Keratinocyte (primary cell): ENCODE measurements around the genes PGAP3 and ERBB2.

DNA sequence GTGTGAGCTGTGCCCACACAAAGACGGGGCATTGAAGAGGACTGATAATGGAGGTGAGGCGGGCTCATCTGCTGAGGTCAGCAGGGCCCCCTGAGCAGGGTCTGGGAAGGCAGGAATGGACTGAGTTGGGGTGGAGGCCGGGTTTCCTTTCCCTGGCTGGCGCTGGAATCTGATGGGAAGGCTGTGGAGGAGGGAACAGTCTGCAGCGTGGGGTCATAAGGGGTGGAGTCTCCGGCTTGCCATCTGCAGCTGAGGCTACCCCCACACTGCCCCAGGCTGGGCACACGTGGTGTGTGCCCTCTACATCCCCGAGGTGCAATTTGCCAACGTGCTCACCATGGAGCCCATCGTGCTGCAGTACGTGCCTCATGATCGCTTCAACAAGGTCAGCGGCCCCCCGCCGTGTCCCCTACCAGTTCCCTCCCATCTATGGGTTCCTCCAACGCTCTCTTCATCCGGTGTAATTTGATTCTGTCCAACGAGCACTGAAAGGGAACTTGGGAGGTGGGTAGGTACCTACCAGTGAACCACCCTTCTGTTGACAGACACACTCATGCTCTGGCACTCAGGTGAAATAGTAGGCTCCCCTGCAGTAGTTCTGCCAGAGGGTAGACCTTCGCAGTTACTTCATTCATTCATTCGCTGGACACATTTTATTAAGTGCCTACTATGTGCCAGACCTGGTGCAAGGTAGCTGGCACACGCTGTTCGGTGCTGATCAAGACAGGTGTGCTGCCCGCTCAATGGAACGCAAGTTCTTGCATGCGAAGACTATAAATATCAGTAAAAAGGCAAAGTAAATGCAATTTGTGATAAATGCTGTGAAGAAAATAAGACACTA lies 2.6 kb downstream of the MLLT6 start:
CAGE:
- cytosol, long polyA minus RNA: no peak
- cytosol, long polyA plus RNA: no peak
- long polyA plus RNA: no peak
- nucleus, long polyA minus RNA: no peak
- nucleus, long polyA plus RNA: no peak

DNA sequence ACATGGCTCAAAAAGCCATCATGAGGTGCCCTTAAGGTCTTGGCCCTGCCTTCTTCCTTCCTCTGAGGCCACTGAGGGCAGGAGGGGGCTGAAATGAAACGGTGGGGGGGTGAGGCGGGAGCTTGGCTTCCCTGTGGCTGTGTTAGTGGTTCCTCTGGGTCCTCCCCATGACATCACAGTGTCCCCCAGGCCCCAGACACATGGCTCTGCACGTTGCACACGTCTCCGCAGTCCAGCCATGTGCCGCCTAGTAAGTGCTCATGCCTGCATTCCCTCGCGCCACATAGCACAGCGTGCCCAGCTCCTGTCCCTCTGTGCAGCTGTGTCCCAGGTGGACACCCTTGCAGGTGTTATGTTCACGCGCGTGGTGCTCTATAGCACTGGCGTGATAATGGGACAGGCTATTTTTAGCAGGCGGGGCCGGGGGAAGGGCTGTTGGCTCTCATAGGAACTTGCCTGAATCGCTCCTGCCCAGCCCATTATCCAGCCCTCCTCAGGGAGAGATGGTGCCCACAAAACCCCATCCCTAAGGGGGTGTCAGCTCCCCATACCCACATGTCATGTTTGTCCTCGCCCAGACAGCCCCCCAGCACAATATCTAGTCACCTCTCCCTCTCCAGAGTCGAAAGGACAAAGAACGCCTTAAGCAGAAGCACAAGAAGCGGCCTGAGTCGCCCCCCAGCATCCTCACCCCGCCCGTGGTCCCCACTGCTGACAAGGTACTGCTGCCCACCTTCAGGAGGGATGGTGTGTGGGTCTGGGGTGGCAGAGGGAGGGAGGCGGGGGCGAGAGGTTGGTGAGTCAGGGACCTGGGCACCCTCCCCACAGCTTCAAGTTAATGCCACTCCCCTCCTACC lies 7.2 kb downstream of the MLLT6 start:
CAGE:
- cytosol, long polyA minus RNA: no peak
- cytosol, long polyA plus RNA: no peak
- long polyA plus RNA: no peak
- nucleus, long polyA minus RNA: no peak
- nucleus, long polyA plus RNA: no peak

GRCh38 chr17:38716260-38716936 lies 11.3 kb downstream of the MLLT6 start:
CAGE:
- cytosol, long polyA minus RNA: no peak
- cytosol, long polyA plus RNA: no peak
- long polyA plus RNA: no peak
- nucleus, long polyA minus RNA: no peak
- nucleus, long polyA plus RNA: no peak

DNA sequence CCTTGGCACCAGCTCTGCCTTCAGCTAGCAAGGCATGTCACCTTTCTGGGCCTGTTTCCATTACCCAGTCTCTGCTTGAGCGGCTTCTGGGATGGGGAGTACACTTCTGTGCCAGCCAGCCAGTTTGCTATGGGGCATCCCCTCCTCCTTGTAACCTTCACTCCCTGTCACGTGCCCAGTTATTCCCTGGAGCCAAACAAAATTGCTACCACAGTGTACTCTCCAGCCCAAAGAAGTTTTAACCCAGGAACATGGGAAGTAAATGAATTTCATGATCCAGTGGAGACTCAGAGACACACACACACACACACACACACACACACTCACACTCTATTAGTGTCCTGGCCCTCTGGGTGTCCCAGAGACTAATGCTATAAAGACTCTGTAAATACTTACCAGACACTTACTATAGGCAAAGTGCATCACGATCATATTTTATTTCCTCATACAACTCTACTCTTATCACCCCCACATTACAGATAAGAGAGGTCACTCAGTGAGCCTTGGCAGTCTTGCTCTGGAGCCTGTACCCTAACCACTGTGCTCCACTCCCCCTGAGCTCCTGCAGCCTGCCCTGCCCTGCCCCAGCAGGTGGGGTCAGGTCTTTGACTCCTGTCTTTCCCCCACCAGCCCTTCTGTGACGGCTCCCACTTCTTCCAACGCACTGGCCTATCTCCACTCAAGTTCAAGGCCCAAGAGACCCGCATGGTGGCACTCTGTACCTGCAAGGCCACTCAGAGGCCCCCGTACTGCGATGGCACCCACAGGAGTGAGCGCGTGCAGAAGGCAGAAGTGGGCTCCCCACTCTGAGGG lies 2.7 kb downstream of the CISD3 start:
CAGE:
- cytosol, long polyA minus RNA: no peak
- cytosol, long polyA plus RNA: no peak
- long polyA plus RNA: no peak
- nucleus, long polyA minus RNA: no peak
- nucleus, long polyA plus RNA: no peak

DNA sequence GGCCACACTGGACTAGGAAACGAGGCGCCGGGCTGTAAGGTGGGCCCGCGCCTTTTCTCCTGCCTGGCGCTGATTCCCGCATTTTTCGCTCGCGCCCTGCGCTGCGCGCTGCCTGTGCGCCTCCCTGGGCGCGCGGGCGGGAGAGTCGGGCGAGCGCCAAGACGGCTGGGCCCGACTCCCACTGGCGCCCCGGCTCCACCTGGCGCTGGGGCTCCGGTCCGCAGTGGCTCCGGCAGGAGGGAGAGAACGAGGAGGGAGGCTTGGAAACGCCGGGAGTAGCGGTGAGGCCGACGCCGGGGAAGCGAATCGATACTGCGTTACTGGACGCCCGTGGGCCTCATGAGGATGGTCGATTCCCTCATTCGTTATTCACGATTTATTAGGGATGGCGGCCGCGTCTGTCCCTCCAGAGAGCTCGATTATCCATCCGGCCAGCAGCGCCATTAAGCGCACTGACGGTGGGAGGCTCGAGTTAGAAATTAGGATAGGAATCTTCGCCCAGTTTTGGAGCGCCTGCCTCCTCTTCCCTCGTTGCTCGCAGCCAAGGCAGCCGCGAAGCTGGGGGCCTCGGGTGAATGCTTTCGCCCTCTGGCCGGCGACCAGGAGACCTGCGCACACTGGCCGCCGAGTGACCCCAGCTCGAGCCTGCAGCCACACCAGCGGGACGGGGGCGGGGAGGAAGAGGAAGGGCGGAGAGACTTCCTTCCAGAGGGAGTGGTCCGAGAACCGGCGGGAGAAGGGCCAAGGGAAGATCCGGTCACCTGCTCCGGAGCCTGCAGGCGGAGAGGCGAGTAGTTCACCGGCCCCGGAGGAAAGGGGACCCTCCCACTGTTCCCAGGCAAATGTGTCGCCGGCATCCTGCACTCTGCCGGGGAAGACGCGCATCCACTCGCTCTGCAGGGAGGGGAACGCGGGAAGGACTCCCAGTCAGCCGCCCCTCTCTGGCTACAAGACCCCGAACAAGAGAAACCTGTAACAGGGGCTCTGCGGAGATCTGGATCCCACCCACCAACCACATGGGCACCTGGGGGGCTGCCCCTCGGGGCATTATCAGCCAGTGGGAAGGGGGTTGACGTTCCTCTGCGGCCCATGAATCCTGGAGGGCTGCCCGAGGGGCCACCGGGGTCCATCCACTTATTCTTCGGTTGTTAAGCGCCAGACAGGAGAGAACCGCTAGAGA lies 1.4 kb upstream of the PCGF2 start:
CAGE:
- cytosol, long polyA minus RNA: no peak
- cytosol, long polyA plus RNA: no peak
- long polyA plus RNA: no peak
- nucleus, long polyA minus RNA: no peak
- nucleus, long polyA plus RNA: start-site peak on the minus strand centred at position 640 of the sequence, 120 bp wide, 36 and 24 reads in 2 replicates

GRCh38 chr17:38867789-38868814 lies 1.8 kb upstream of the LASP1 start:
CAGE:
- cytosol, long polyA minus RNA: no peak
- cytosol, long polyA plus RNA: no peak
- long polyA plus RNA: no peak
- nucleus, long polyA minus RNA: no peak
- nucleus, long polyA plus RNA: no peak

GRCh38 chr17:38883071-38883319 lies 13.1 kb downstream of the LASP1 start:
CAGE:
- cytosol, long polyA minus RNA: no peak
- cytosol, long polyA plus RNA: no peak
- long polyA plus RNA: no peak
- nucleus, long polyA minus RNA: no peak
- nucleus, long polyA plus RNA: no peak

CAGE:
- cytosol, long polyA minus RNA: no peak
- cytosol, long polyA plus RNA: no peak
- long polyA plus RNA: no peak
- nucleus, long polyA minus RNA: no peak
- nucleus, long polyA plus RNA: no peak
Measured at GRCh38 chr17:38893194-38894078, 23.6 kb downstream of the LASP1 start.

GRCh38 chr17:38895684-38895957 lies 25.8 kb downstream of the LASP1 start:
CAGE:
- cytosol, long polyA minus RNA: no peak
- cytosol, long polyA plus RNA: no peak
- long polyA plus RNA: no peak
- nucleus, long polyA minus RNA: no peak
- nucleus, long polyA plus RNA: no peak

CAGE:
- cytosol, long polyA minus RNA: no peak
- cytosol, long polyA plus RNA: no peak
- long polyA plus RNA: no peak
- nucleus, long polyA minus RNA: no peak
- nucleus, long polyA plus RNA: no peak
Measured at GRCh38 chr17:39002142-39002761, 35.0 kb upstream of the FBXO47 start.

DNA sequence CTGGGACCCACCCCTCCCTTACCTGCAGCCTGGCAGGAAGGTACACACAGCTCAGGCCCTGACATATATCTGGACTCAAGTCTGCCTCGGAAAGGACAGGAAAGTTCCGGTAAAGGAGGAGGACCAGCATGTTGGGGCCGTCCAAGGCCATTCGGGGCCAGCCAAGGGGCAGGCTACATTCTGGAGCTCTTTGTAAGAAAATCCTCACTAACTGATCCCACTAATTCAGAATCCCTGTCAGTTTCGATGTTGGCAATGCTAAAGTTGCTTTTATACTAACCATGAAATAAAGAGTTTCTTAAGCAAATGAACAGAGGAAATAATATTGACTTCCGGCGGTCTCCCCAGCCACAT lies 54.9 kb downstream of the PLXDC1 start:
CAGE:
- cytosol, long polyA minus RNA: no peak
- cytosol, long polyA plus RNA: no peak
- long polyA plus RNA: no peak
- nucleus, long polyA minus RNA: no peak
- nucleus, long polyA plus RNA: no peak

DNA sequence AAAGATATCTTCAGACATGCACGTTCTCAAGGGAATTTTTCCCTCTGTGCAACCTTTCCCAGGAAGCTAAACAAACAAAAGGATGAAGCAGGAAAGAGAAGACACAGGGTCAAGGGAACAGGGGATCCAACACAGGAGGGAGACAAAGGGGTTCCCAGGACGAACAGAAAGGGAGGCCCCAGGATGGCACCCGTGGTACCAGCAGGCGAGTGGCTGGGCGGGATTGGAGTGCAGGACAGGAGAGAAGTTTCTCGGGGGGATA lies 13.9 kb downstream of the PLXDC1 start:
CAGE:
- cytosol, long polyA minus RNA: no peak
- cytosol, long polyA plus RNA: no peak
- long polyA plus RNA: no peak
- nucleus, long polyA minus RNA: no peak
- nucleus, long polyA plus RNA: no peak

GRCh38 chr17:39256615-39257086 lies 30.9 kb upstream of the STAC2 start:
CAGE:
- cytosol, long polyA minus RNA: no peak
- cytosol, long polyA plus RNA: no peak
- long polyA plus RNA: no peak
- nucleus, long polyA minus RNA: no peak
- nucleus, long polyA plus RNA: no peak

CAGE:
- cytosol, long polyA minus RNA: no peak
- cytosol, long polyA plus RNA: no peak
- long polyA plus RNA: no peak
- nucleus, long polyA minus RNA: start-site peak on the plus strand at chr17:39462002-39462110, 83 reads
- nucleus, long polyA plus RNA: no peak
Measured at GRCh38 chr17:39461615-39462257, 450 bp downstream of the CDK12 start.

DNA sequence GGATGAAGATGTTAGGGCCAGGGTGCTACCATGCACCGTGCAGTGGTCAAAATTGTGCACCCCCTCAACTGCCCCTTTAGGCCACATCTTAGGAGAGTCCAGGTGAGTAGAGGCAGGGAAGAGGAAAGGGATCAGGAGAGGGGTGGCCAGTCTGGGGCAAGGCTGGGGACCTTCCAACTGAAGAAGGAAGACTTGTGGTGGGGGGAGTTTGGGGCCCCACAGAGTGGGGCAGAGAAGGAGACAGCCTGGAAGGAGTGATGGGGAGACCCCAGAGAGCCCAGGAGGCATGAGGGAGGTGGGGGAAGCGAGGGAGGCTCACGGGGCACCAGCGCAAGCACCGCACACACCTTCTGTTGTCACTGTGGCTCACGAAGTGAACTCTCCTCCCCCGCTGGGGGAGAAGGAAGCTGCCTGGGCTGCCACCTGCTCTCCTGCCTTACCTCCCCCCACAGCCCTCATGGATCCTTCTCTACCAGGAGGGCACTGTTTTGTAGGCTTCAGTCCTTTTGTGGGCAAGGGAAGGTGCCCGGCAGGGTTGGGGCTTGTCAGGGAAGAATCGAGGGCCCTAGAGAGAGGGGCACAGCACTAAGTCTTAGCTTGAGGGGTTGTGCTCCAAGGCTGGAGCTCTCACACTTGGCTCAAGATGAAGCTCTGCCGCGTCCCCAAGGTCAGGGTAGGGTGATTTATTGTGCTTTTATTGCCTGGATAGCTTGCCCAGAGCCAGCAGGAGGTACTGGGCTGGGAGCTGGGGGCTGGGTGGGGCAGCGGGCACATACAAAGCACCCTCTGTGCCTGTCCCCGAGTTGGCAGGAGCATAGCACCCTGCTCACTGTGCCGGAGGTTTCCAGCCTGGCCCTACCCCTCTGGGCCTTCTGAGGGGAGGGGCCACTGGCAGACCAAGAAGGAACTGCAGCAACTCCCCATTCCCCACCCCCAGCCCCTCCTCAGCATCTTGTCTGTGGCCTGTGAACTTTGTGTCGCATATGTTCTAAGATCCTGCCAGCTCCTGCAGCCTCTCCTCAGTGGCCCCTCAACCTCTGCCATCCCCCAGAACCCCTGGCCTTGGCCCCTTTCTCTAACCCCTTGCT lies 4.6 kb upstream of the STARD3 start:
CAGE:
- cytosol, long polyA minus RNA: no peak
- cytosol, long polyA plus RNA: no peak
- long polyA plus RNA: no peak
- nucleus, long polyA minus RNA: no peak
- nucleus, long polyA plus RNA: no peak

DNA sequence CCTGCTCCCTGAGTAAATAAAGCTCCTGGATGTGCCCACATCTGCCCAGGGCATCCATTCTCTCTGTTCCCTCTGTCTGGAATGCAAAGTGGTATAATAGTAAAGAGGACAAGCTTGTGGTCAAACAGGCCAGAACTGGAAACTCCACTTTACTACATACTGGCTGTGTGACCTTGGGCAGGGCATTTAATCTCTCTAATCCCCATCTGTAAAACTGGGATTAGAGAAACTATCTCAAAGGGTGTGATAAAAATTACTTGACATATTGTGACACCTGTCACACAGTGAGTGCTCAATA lies 868 bp downstream of the PGAP3 start:
CAGE:
- cytosol, long polyA minus RNA: no peak
- cytosol, long polyA plus RNA: no peak
- long polyA plus RNA: no peak
- nucleus, long polyA minus RNA: no peak
- nucleus, long polyA plus RNA: no peak

DNA sequence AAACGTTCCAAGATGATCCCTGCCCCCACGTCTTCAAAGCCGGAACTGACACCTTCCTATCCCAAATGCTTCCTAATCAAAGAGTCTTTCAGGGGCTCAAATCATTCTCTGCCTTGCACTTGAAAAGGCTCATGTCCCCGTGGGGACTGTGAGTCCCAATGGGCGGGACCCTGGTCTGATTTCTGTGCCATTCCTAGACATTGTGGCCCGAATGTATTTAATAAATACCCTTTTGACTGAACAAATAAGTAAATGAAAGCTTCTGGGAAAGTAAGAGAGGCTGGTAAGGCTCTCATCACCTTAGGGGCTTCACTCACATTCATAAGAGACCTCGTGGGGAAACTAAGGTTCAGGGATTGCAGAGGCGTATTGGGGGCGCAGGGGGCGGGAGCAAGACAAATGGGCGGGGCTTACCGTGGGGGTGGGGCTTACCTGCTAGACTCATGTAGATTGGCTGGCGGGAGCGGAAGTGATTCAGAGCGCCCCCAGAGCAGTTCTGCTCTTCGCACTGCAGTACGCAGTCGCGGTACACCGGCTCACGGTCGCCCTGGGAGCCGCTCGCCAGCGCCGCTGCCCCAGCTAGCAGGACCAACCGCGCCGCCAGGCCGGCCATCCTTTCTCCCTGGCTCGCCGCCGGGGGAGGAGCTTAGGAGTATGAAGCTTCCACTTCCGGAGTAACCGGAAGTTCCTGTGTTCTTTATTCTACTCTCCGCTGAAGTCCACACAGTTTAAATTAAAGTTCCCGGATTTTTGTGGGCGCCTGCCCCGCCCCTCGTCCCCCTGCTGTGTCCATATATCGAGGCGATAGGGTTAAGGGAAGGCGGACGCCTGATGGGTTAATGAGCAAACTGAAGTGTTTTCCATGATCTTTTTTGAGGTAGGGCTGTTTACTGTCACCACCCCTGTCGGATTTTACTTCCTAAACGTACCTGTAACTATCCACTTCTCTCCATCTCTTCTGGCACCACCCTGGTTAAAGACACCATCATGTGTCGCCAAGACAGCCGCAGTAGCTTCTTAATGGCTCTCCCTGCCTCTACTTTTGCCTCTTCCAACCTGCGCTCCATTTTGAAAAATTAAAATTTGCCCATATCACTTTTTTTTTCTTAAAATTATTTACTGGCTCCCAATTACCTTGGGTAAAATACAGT lies at the start of gene PGAP3:
PGAP3 (minus strand) TSS at position 656 of the 1,151 bp plus-strand sequence.
CAGE:
- cytosol, long polyA minus RNA: start-site peak on the minus strand centred at position 620 of the sequence, 9 bp wide, 13 reads
- cytosol, long polyA plus RNA: no peak
- long polyA plus RNA: start-site peak on the plus strand centred at position 748 of the sequence, 152 bp wide, 18 and 29 reads in 2 replicates
- nucleus, long polyA minus RNA: no peak
- nucleus, long polyA plus RNA: start-site peak on the minus strand centred at position 623 of the sequence, 14 bp wide, 67 and 48 reads in 2 replicates; start-site peak on the plus strand centred at position 704 of the sequence, 65 bp wide, 34 and 25 reads in 2 replicates

DNA sequence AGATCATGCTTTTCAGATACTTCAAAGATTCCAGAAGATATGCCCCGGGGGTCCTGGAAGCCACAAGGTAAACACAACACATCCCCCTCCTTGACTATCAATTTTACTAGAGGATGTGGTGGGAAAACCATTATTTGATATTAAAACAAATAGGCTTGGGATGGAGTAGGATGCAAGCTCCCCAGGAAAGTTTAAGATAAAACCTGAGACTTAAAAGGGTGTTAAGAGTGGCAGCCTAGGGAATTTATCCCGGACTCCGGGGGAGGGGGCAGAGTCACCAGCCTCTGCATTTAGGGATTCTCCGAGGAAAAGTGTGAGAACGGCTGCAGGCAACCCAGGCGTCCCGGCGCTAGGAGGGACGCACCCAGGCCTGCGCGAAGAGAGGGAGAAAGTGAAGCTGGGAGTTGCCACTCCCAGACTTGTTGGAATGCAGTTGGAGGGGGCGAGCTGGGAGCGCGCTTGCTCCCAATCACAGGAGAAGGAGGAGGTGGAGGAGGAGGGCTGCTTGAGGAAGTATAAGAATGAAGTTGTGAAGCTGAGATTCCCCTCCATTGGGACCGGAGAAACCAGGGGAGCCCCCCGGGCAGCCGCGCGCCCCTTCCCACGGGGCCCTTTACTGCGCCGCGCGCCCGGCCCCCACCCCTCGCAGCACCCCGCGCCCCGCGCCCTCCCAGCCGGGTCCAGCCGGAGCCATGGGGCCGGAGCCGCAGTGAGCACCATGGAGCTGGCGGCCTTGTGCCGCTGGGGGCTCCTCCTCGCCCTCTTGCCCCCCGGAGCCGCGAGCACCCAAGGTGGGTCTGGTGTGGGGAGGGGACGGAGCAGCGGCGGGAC lies at the start of gene ERBB2:
ERBB2 (plus strand) TSS at position 544 of the 831 bp plus-strand sequence.
CAGE:
- cytosol, long polyA minus RNA: start-site peak on the plus strand centred at position 518 of the sequence, 5 bp wide, 119 reads
- cytosol, long polyA plus RNA: start-site peak on the plus strand centred at position 495 of the sequence, 131 bp wide, 133 and 17 reads in 2 replicates
- long polyA plus RNA: start-site peak on the plus strand centred at position 502 of the sequence, 45 bp wide, 130 and 94 reads in 2 replicates
- nucleus, long polyA minus RNA: start-site peak on the plus strand centred at position 526 of the sequence, 55 bp wide, 353 reads
- nucleus, long polyA plus RNA: start-site peak on the plus strand centred at position 507 of the sequence, 81 bp wide, 312 and 285 reads in 2 replicates

GRCh38 chr17:39739036-39739879 lies 1.5 kb downstream of the GRB7 start:
CAGE:
- cytosol, long polyA minus RNA: no peak
- cytosol, long polyA plus RNA: no peak
- long polyA plus RNA: no peak
- nucleus, long polyA minus RNA: no peak
- nucleus, long polyA plus RNA: no peak

GRCh38 chr17:39739880-39740959 lies 2.5 kb downstream of the GRB7 start:
CAGE:
- cytosol, long polyA minus RNA: no peak
- cytosol, long polyA plus RNA: no peak
- long polyA plus RNA: no peak
- nucleus, long polyA minus RNA: no peak
- nucleus, long polyA plus RNA: no peak